AG09309 (cell line): ENCODE results near the gene RUFY4.

GRCh38 chr2:217959579-217960152 is 43.1 kb downstream of the TNS1 start:
- RRBS = no CpG with 5 or more reads among the region's 9 CpGs

DNA sequence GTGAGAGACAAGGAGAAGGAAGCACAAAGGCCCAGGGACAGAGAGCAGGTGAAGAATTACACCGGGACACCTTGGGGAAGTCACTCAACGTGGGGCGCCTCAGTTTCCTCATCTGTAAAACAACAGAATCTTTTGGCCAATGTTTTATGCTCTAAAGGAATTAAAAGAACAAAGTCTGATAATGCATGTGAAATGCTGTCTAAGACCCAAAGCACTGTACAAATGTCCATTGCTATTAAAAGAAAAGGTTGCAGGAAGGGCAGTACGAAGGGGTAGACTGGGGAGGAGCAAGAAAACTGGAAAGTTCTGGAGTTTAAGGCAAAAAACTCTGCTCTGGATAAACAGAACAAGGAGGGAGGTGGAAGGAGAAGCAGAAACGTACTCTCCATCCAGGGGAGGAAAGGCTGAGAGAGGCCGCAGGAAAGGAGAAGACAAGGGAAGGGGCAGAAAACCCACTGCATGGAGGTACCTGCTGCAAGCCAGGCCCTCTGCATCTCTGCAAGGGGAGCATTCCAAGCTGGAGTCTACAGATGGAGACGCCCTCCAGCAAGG is 25.8 kb downstream of the TNS1 start:
- RRBS = no CpG with 5 or more reads among the region's 7 CpGs

- RRBS = 70% methylated on average over 21 of the region's 65 CpGs
These were observed 23.9 kb downstream of the TNS1 start for GRCh38 chr2:217978381-217979709.

- RRBS = no CpG with 5 or more reads among the region's 3 CpGs
These were observed 9.0 kb downstream of the TNS1 start for GRCh38 chr2:217993834-217994219.

DNA sequence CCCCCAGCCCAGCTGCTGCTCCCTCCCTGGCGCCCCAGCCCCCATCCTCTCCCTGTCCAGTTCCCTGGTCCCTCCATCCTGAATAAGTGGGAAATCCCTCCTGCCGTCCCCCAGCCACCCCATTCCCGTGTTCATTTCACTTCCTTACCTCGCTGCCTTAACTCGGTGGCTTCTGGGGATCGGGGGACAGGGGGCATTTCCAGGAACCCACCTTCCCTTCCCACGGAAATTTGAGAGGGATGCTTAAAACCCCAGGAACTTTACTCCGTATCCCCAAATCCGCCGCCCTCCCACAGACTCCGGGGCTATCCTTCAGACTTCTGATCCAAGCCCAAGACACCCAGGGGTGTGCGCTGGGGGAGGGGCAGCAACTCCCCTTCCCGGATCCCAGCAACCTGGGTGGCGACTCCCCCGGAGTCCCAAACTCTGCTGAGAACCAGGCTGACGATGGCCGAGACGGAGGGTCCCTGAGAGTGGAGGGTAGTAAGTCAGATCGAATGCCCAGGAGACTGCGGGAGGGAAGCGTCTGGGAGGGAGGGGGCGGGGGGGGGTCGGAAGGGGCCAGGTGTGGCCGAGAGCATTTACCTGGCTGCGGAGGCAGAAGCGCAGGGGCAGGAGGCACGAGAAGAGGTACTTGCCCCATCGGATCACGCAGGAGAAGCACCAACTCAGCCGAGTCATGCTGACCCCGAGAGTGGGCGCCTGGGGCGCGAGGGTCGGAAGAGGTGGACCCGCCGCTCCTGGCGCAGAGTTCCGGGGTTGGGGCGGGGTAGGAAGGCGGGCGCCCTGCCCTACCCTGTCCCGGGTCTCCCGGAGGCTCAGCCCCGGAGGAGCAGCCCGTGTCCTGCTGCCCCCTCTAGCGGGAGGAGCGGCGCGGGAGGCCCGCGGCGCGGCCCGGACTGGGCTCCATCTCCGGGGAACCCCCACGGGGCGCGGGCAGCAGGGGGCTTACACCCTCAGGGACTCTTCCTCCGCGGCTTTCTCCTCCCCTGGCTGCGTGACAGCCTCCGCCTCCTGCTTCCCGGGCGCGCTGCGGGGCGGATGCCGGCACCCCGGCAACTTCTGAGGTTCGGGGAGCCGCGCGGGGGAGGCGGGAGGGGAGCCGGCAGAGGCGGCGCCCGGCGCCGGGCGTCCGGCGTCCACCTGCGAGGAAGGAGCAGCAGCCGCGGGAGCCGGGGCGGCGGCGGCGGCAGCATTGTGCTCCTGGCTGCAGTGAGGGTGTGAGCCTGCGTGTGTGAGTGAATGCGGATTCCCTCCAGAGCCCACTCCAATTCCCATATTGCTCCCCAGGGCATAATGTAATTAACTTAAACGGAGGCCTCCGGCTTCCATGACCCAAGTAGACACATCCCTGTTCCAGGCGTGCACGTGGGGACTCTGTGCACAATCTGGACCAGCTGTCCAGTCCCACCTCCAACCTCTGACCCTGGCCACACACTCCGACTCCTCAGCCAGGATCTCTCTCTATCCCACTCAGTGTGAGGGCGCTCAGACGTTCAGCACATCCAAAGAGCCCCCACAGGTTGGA is 7.3 kb upstream of the TNS1 start:
- RRBS = 3% methylated on average over 35 of the region's 101 CpGs

- RRBS = no CpG with 5 or more reads among the region's 9 CpGs
These were observed 14.9 kb upstream of the TNS1 start for GRCh38 chr2:218017522-218018286.

GRCh38 chr2:218019402-218019959 is 16.7 kb upstream of the TNS1 start:
- RRBS = 98% methylated on average over 1 of the region's 4 CpGs

GRCh38 chr2:218068700-218069566 is at the start of gene RUFY4:
Gene RUFY4 (plus strand): TSS chr2:218069253.
- RRBS = no CpG with 5 or more reads among the region's 19 CpGs

- RRBS = no CpG with 5 or more reads among the region's 3 CpGs
These were observed 2.9 kb downstream of the ARPC2 start for GRCh38 chr2:218219779-218220333.

- RRBS = no CpG with 5 or more reads among the region's 12 CpGs
These were observed 20.0 kb downstream of the ARPC2 start for GRCh38 chr2:218236754-218237526.

- RRBS = no CpG with 5 or more reads among the region's 5 CpGs
These were observed 14.8 kb upstream of the GPBAR1 start for GRCh38 chr2:218246161-218246360.

- RRBS = no CpG with 5 or more reads among the region's 3 CpGs
These were observed 14.4 kb upstream of the GPBAR1 start for GRCh38 chr2:218246431-218246738.

- RRBS = no CpG with 5 or more reads among the region's 7 CpGs
These were observed 3.3 kb downstream of the PNKD start for GRCh38 chr2:218273385-218274334.

GRCh38 chr2:218317809-218318300 is 25.6 kb upstream of the TMBIM1 start:
- RRBS = no CpG with 5 or more reads among the region's 7 CpGs

GRCh38 chr2:218369238-218369864 is 12.7 kb downstream of the CATIP start:
- RRBS = no CpG with 5 or more reads among the region's 3 CpGs

- RRBS = no CpG with 5 or more reads among the region's 21 CpGs
These were observed 6.8 kb upstream of the CTDSP1 start for GRCh38 chr2:218392593-218393624.

- RRBS = no CpG with 5 or more reads among the region's 9 CpGs
These were observed 5.5 kb downstream of the CTDSP1 start for GRCh38 chr2:218405037-218405743.

- RRBS = no CpG with 5 or more reads among the region's 6 CpGs
These were observed 2.1 kb downstream of the CNOT9 start for GRCh38 chr2:218570709-218571144.

- RRBS = no CpG with 5 or more reads among the region's 5 CpGs
These were observed 22.7 kb downstream of the ZNF142 start for GRCh38 chr2:218636526-218637235.

- RRBS = no CpG with 5 or more reads among the region's 1 CpG
These were observed 29.1 kb downstream of the TTLL4 start for GRCh38 chr2:218739630-218740161.